Uterus (tissue), 7 donors: ENCODE results near the gene KCNE3.

GRCh38 chr11:73306811-73307368 lies 1.2 kb upstream of the ARHGEF17 start:
- PRO-cap, 4 experiments, result peak in 3 of 4 experiments; most common plus-strand start chr11:73307130 (in 1); most common minus-strand start chr11:73307335 (in 2)
- RAMPAGE, long total RNA, 2 experiments, result no peak in any of the 2 experiments
- RRBS, result no CpG with 5 or more reads among the region's 20 CpGs

- PRO-cap, 4 experiments, result no peak in any of the 4 experiments
- RAMPAGE, long total RNA, 2 experiments, result no peak in any of the 2 experiments
- RRBS, result no CpG with 5 or more reads among the region's 1 CpG
Observed at GRCh38 chr11:73461829-73462046, 85.5 kb downstream of the RELT start.

GRCh38 chr11:73598428-73598933 lies 569 bp upstream of the FAM168A start:
- PRO-cap, 4 experiments, result peak in 4 of 4 experiments; most common plus-strand start chr11:73598653 (in 3); most common minus-strand start chr11:73598538 (in 2)
- RAMPAGE, long total RNA, 2 experiments, result no peak in any of the 2 experiments
- RRBS, result no CpG with 5 or more reads among the region's 18 CpGs

- PRO-cap, 4 experiments, result no peak in any of the 4 experiments
- RAMPAGE, long total RNA, 2 experiments, result no peak in any of the 2 experiments
- RRBS, result no CpG with 5 or more reads among the region's 3 CpGs
Observed at GRCh38 chr11:73657010-73657364, 10.6 kb downstream of the PLEKHB1 start.

DNA sequence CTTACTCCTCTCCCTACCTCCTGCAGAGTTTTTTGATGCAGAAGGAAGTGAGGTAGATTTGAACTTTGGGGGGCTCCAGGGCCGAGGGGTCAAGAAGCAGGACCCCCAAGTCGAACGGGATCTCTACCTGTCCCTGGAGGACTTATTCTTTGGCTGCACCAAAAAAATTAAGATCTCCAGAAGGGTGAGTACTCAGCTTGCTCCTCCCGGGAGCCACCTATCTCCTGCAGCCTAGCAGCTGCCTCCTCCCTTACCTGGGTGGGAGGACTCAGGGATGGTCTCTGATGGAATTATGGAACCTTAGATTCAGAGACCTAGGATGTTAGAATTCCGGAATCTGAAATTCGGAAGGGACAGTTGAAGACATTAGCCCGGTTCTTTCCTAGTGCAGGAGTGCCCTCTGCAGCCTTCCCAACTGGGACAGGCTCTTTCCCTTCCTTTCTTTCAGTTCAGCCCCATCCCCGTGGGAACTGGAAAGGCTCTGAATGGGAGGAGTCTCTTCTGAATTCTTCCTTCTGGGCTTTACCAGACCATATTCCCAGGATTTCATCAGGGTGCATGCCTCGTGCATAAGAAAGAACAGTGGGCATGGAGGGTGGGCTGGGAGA lies 14.1 kb downstream of the DNAJB13 start:
- PRO-cap, 4 experiments, result no peak in any of the 4 experiments
- RAMPAGE, long total RNA, 2 experiments, result no peak in any of the 2 experiments
- RRBS, result 20% methylated on average over 3 of the region's 9 CpGs

- PRO-cap, 4 experiments, result no peak in any of the 4 experiments
- RAMPAGE, long total RNA, 2 experiments, result no peak in any of the 2 experiments
- RRBS, result no CpG with 5 or more reads among the region's 9 CpGs
Observed at GRCh38 chr11:73972688-73973277, 9.9 kb downstream of the UCP2 start.

GRCh38 chr11:73983168-73983940 lies 711 bp upstream of the UCP2 start:
- PRO-cap, 4 experiments, result peak in 4 of 4 experiments; most common plus-strand start chr11:73983456 (in 4); most common minus-strand start chr11:73983327 (in 4)
- RAMPAGE, long total RNA, 2 experiments, result no peak in any of the 2 experiments
- RRBS, result 2% methylated on average over 28 of the region's 52 CpGs

DNA sequence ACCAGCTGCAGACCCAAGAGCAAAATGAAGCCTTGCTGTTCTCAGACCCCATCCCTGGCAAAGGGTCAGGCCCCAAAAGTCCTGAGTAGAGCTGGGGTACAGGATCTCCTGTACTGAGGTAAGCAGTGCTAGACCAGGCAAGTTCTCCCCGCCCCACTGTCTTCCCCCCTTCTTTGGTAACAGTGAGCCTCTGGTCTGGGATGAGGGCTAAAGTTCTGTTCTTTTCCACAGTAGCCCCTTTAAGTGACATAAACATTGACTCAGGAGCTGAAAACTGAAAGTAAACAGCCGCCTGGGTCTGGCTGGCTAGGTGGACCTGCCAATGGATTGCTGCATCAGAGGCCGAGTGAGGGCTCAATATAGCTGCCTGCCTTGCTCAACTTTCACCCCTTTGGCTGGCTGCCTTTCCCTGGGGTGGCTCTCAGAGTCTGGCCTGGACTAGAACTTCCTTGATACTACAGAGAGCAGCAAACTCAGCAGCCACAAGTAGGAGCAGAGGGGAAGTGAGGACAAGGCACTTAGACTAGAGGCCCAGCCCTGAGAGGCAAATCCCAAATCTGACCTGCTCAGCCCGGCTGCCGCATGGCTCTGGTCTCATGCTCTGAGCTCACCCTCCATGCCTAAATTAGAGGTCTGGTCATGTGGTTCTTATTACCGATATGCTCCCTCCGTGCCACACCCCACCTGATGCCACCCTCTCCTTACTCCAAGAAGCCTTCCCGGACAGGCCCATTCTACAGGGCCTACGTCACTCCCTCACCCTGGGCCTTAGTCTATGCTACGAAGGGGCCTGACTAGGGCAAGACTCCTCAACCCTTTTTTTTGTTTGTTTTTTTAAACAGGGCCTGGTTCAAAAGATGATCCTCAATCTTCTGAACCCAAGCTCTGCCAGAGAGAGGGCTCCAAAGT lies 9.6 kb upstream of the UCP3 start:
- PRO-cap, 4 experiments, result peak in 1 of 4 experiments; most common plus-strand start position 485 of the sequence (in 1)
- RAMPAGE, long total RNA, 2 experiments, result no peak in any of the 2 experiments
- RRBS, result no CpG with 5 or more reads among the region's 10 CpGs

GRCh38 chr11:74022452-74023130 lies 13.7 kb upstream of the UCP3 start:
- PRO-cap, 4 experiments, result no peak in any of the 4 experiments
- RAMPAGE, long total RNA, 2 experiments, result no peak in any of the 2 experiments
- RRBS, result no CpG with 5 or more reads among the region's 10 CpGs

DNA sequence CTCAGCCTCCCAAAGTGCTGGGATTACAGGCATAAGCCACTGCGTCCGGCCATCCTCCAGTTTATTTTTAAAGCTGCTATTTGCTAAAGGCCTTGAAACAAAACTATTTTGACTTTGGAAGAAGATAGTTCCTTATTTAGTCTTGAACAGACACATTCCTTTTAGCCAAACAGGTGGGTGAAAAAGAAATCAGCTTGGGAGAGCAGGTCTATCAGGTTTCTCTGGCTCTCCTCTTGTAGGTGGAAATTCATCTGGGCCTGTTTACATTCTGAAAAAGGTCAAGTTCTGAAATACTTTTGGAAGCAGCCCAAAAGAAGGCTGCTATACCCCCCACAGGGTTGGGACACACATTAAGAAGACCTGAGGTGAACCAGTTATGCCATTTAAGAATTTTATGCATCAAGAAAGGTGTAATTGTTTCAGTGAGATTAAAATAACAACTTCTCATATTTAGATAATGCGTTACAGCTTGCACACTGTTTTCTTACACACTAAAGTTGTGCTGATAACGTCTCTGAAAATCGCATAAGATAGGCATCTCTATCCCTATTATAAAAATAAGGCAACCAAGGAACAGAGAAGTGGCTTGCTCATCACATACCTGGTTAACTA lies 60.3 kb upstream of the UCP3 start:
- PRO-cap, 4 experiments, result no peak in any of the 4 experiments
- RAMPAGE, long total RNA, 2 experiments, result no peak in any of the 2 experiments
- RRBS, result no CpG with 5 or more reads among the region's 5 CpGs

DNA sequence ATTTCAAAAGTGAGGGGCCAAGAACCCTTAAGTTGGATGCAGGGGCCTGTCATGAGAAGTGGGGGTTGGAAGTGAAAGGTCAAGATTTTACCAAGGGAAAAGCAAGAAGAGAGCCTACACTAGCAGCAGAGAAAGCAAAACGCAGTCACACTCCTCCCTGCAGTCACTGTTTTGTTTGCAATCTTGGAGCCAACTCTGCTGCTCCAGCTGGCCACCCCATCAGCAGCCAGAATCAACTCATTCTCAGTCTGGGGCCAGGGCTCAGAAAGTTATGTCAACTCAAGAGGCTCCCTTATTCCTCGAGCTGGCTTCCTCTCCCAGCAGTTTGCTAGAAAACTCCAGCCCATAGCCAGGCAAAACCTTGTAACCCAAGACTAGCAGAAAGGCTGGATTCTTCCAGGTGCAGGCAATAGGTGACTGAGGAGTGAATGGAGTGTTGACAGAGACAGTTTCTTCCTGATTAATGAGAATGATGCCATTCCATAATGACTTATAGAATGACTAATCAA lies 53.5 kb downstream of the P4HA3 start:
- PRO-cap, 4 experiments, result peak in 1 of 4 experiments; most common plus-strand start position 246 of the sequence (in 1)
- RAMPAGE, long total RNA, 2 experiments, result no peak in any of the 2 experiments
- RRBS, result no CpG with 5 or more reads among the region's 2 CpGs

- PRO-cap, 4 experiments, result no peak in any of the 4 experiments
- RAMPAGE, long total RNA, 2 experiments, result start-site peak on the minus strand in 1 of 2 experiments, at chr11:74333849-74334033 at its widest, 9 reads per replicate
- RRBS, result no CpG with 5 or more reads among the region's 5 CpGs
Observed at GRCh38 chr11:74333646-74334425, 22.4 kb upstream of the P4HA3 start.

GRCh38 chr11:74397695-74398205 lies 483 bp downstream of the PGM2L1 start:
- PRO-cap, 4 experiments, result peak in 4 of 4 experiments; most common plus-strand start chr11:74397879 (in 4); most common minus-strand start chr11:74397875 (in 1)
- RAMPAGE, long total RNA, 2 experiments, result no peak in any of the 2 experiments
- RRBS, result 1% methylated on average over 10 of the region's 29 CpGs

DNA sequence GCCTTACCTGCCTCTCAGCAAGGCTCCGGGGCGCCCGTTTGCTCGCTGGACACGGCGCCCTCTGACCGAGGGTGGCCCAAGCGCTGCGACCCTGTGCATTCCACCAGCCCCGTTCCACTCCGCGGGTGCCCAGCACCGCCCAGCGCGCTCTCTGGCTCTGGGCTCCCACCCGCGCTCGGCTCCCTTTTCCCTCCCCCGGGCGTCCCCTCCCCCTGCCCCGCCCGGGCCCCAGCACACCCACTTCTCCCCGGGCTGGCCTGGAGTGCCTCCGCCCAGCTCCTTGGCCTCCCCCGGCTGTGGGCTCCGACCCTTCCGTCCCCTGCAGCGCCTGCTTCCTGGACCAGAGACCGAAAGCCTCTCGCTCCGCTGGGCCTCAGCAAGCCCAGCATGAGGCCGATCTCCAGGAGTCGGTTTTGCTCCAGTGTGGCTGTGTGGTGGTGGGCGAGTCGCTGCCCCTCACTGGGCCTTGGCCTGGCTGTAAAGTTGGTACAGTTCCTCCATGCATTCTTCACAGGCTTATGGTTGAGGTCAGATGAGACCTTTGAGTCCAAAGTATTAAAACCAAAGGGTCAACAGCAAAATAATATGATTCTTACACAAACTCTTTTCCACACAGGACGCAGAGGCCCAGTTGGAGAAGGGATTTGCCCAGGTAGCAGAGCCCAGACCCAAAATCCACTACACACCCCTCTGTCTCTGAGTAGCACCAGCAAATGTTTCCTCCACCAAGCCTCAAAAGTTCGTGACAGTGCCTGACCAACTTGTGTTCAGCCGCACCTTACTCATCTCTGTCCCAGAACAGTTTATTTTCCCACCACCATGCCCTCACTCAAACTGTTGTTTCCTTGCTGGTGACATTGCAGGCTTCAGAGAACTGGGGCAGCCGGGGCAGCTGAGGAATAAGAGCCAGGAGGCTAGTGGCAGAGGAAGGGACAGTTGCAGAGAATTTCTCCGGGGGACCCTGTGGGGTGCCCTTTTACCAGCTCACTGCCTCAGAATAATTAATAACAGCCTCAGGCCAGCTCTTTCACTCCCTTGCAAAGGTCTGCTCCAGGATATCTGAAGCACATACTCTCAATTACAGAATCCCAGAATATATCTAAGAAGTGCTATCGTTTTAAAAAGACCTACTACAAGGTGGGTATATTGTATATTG lies at the start of gene KCNE3:
TSS of gene KCNE3 (minus strand) at position 159 of the 1,156 bp plus-strand sequence.
- PRO-cap, 4 experiments, result peak in 4 of 4 experiments; most common plus-strand start position 240 of the sequence (in 2); most common minus-strand start position 153 of the sequence (in 2)
- RAMPAGE, long total RNA, 2 experiments, result no peak in any of the 2 experiments
- RRBS, result 27% methylated on average over 5 of the region's 41 CpGs

DNA sequence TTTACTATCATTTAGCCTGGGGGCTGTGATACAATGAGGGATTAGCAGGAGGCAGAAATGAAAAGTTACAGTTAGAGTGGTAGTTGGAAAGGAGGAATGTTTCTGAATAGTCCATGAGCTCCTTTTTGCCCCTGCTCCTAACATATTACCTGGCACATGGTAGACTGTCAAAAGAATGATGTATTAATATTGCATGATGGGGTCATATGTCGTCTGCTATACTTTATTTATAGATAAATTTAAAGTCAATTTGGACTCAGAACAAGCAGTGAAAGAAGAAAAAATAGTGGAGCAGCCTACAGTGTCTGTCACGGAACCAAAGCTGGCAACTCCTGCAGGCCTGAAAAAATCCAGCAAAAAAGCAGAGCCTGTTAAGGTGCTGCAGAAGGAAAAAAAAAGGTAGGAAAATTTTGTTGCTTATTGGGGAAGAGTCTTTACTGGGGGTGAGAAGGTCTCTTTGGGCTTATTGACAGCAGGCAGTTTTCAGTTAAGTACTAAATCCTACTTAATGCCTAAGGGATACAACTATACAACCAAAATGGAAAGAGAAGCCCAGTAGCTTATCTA lies 32.9 kb downstream of the POLD3 start:
- PRO-cap, 4 experiments, result no peak in any of the 4 experiments
- RAMPAGE, long total RNA, 2 experiments, result no peak in any of the 2 experiments
- RRBS, result no CpG with 5 or more reads among the region's 2 CpGs

GRCh38 chr11:74754658-74755415 lies 6.2 kb downstream of the RNF169 start:
- PRO-cap, 4 experiments, result no peak in any of the 4 experiments
- RAMPAGE, long total RNA, 2 experiments, result no peak in any of the 2 experiments
- RRBS, result no CpG with 5 or more reads among the region's 12 CpGs

- PRO-cap, 4 experiments, result no peak in any of the 4 experiments
- RAMPAGE, long total RNA, 2 experiments, result no peak in any of the 2 experiments
- RRBS, result no CpG with 5 or more reads among the region's 9 CpGs
Observed at GRCh38 chr11:74849722-74850860, 98.8 kb downstream of the XRRA1 start.

- PRO-cap, 4 experiments, result no peak in any of the 4 experiments
- RAMPAGE, long total RNA, 2 experiments, result no peak in any of the 2 experiments
- RRBS, result no CpG with 5 or more reads among the region's 19 CpGs
Observed at GRCh38 chr11:75139963-75140642, 10.8 kb upstream of the SLCO2B1 start.

GRCh38 chr11:75151755-75152730 lies 1.1 kb downstream of the SLCO2B1 start:
- PRO-cap, 4 experiments, result peak in 1 of 4 experiments; most common minus-strand start chr11:75152448 (in 1)
- RAMPAGE, long total RNA, 2 experiments, result no peak in any of the 2 experiments
- RRBS, result no CpG with 5 or more reads among the region's 14 CpGs

DNA sequence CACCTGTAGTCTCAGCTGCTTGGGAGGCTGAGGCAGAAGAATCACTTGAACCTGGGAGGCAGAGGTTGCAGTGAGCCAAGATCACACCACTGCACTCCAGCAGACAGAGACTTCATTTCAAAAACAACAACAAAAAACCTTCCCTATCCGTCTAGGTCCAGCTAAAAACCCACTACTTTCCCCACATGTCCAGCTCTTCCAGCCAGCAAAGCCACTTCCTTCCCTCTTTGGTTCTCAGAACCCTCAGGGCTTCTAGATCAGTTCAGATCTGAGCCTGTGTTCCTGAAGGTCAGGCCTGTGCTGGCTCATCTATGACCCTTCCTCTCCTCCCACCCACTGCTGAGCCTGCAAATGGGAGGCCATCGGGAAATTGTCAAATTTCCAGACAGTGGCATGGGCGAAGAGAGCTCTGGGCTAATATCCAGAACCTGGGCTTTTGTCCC lies 37.7 kb downstream of the SLCO2B1 start:
- PRO-cap, 4 experiments, result no peak in any of the 4 experiments
- RAMPAGE, long total RNA, 2 experiments, result no peak in any of the 2 experiments
- RRBS, result no CpG with 5 or more reads among the region's 3 CpGs